Camera-type eye (tissue), 1 donor: Measurements from ENCODE around the gene C16orf86.

- RAMPAGE, long total RNA: no peak
Measured at GRCh38 chr16:66948045-66949394, 12.5 kb upstream of the CES3 start.

- RAMPAGE, long total RNA: no peak
Measured at GRCh38 chr16:67115496-67116290, 6.0 kb downstream of the PHAF1 start.

DNA sequence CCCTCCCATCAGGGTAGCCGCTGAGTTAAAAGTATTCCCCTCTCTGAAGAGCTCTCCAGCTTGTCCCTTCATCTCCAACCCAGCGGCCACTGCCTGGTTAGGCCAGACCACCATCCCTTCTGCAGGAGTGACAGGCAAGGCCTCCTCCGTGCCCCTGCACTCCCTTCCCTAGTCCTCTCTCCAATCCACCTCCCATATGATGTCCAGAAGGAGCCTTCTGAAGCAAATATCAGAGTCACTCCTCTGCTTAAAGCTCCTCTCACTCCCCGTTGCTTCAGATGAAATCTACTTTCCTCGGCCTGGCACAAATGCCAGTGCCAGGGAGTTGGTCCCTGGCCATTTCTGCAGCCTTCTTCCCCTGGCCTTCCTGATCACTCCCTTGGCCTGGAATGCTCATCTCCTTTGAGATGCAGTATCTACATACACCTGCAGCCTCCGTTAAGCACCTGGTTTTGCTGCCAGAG is 6.3 kb downstream of the MATCAP1 start:
- RAMPAGE, long total RNA: no peak

- RAMPAGE, long total RNA: no peak
Measured at GRCh38 chr16:67207341-67208279, 8.7 kb downstream of the ELMO3 start.

DNA sequence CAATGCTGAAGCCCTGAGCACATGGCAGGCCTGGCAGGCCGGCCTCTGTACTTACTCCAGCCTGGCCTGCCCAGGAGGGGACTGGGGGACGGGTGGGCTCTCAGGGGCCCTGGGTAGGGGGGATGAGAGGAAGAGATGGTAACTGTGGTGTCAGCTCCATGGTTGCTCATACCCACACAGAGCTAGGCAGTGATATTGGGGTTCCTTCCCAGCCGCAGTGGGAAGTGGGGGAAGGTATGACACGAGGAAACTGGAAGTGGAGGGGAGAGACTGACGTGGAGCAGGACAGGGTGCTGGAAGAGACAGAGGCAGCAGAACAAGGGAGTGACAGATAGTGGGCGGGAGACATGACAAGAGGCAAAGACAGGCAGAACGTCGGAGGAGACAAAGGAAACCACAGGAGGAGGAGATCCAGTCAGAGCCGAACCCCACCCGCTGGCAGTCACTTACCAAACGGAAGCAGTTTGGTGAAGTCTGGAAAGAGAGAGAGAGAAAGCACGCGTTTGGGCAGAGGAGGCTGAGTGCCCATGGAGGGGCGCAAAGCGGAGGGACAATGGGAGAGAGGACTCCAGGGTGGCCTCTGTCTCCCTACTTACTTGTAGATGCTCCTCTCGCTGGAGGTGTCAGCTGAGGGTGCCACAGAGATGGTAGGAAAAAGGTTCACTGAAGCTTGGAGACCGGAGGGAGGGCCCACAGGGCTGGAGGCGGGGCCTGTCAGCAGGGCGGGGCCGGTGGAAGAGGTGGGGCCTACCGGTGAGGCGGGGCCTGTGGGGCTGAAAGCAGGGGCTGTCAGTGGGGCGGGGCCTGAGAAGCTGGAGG is 9.2 kb downstream of the TMEM208 start:
- RAMPAGE, long total RNA: no peak

DNA sequence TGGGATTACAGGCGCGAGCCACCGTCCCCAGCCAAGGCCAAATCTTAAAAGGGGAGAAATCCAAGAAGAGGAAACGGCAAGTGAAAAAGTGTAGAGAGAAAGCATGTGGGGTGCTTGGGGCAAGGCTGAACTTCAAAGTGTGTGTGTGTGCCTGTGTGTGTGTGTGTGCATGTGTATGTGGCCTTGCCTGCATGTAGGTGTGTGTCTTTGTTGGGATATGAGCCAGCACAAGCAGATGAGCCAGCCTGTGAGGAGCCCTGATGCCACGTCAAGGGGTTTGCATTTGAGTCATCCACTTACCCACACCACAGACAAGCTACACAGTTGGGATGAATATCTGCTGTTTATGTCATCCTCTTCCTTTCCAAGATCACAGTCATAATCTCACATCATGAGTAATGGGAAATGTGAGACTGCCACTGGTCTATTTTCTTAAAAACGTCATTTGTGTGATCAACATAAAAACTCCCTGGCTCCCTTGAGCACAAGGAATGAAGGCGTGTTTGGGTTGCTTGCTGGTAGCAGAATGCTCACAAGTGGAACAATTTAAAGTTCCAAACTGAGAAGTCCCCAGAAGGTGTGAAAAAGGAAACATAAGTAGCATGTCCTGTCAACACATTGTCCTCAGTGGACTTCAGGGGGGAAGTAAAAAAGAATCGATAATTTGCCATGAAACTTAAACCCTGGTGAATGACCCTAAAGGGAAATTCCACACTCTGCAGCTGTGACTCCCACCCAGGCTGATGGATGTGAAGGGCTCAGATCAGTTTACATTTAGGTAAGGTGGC is 14.8 kb downstream of the KCTD19 start:
- RAMPAGE, long total RNA: no peak

DNA sequence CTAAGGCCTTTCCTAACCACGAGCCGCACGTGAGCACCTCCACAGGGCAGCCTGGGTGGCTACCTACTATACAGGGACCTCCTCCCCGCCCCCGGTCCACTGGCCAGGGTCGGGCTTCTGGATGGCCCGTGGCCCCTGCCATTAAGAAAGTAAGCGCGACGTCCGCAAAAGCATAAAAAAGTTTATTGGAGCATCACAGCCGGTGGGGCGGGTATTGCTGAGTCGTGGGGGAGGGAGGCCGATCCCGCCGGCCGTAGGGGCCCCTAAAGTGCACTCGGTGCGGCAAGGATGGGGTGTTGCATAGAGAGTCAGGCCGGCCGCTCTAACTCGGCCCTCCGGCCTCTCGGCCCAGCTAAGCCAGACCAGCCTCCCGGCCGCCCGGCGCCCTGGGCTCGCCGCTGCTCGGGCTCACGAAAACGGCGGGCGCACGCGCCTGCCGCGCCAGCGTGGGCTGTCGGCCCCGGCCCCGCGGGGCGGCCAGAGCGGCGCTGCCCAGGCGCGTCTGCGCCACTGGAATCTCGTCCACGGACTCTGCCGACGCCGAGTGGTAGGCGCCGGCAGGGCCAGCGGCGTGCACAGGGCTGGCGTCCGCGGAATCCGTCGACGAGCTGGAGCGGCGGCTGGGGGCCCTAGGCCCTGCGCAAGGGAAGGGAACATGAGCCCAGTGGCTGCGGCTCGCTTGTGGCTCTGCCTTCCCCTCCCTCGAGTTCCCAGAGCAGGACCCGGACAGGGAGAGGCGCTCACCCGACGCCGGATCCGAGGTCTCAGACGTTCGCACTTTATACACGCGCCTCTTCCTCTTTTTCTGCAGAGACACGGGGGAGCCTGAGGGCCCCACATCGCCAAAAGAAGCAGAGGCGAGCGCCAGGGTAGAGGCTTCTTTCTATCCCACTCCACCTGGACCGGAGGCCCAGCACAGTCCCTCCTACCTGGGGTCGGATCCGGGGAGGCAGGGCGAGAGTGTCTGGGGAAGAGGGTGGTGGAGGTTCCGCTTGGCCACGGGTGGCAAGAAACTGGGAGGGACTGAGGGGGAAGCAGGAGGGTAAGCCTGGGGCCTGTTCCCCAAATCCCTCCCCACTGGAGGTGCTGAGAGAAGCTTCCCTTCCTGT is 1.3 kb upstream of the TPPP3 start:
- RAMPAGE, long total RNA: no peak

DNA sequence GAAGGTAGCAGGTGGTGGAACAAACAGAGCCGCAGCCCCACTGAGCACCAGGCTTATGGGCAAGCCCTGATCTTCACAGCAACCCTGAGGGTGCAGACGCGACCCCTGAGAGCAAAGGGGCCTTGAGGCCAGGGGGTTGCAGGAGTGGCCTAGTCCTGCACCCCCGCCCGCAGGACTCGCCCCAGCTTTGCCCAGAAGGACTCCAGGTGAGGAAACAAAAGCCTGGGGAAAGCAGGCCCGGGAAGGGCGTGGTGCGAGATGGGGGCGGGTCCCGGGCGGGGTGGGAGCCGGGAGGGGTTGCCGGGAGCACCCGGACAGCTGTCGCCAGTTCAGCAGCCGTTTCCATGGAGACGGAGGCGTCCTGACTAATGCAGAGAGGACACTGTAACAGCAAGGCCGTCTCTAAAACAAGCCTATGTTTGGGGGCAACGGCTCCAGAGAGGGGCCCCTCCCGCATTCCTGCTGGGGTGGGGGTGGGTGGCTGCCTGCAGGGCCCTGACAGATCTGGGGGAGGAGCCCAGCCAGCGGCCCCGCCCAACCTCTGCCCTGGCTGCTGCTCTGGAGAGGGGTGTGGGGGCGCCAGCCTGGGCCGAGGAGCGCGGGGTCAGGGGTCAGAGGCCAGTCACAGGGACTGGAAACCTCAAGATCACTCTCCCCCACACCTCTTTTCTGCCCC is 2.9 kb upstream of the TPPP3 start:
- RAMPAGE, long total RNA: no peak

GRCh38 chr16:67404581-67405231 is 11.4 kb upstream of the TPPP3 start:
- RAMPAGE, long total RNA: no peak

DNA sequence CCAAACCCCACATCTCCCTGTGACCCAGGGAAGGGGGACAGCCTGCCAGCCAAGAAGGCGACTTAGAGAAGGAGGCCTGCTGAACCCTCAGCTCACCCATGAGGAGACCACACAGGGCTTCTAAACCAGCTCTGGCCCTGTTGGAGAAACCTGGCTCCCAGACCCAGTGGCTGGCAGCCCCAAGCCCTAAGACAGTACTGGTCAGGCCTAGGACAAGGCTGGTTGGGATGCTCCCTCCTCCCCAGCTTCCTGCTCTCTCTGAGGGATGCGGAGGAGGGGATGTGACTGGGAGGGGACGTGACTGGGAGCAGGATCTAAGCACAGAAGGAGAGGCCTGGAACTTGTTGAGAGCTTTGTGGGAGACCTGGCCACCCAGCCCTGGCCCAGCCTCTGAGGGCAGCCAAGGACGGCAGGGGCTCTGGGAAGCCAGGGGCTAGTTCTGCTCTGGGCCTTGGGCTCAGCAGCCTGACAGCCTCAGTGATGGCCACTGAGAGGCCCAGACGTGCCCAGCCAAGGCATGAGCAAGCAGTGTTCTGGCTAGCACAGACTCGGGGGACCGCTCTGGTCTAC is 22.9 kb downstream of the ATP6V0D1 start:
- RAMPAGE, long total RNA: no peak

DNA sequence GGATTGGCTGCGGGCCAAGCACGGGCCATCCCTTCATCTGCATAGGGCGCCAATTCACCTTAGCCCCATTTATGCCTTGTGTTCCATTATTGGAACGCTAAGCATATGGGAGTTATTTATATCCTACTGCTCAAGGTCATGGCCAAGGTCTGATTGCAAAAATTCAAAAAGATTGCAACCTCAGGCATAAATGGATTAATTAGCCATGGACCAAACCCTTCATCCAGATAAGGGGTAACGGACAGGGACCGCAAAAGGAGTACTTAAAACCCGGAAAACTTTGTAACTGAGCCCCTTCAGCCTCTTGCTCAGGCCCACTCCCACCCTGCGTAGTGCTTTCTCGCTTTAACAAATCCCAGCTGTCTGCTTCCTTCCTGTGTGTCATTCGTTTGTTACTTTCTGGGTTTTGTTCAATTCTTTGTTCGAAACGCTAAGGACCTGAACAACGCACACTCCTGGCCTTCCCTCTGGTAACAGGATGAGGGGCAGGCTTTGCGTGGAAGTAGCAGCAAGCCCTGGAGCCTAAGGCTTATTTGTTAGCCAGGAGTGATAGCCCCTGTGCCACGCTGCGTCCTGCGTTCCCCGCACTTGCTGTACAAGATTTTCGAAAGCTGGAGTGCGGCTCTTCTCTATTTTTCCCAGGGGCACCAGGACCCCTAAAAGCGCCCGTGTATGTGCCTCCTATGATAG is 952 bp upstream of the ATP6V0D1 start:
- RAMPAGE, long total RNA: no peak

- RAMPAGE, long total RNA: no peak
Measured at GRCh38 chr16:67486697-67487093, 3.3 kb upstream of the AGRP start.

GRCh38 chr16:67517587-67518427 is 10.8 kb upstream of the RIPOR1 start:
- RAMPAGE, long total RNA: no peak

GRCh38 chr16:67520971-67521848 is 7.4 kb upstream of the RIPOR1 start:
- RAMPAGE, long total RNA: no peak

GRCh38 chr16:67561027-67561851 is 1.1 kb upstream of the CTCF start:
- RAMPAGE, long total RNA: no peak

- RAMPAGE, long total RNA: no peak
Measured at GRCh38 chr16:67659484-67660074, 481 bp downstream of the ACD start.

GRCh38 chr16:67666580-67667624 is at the start of gene C16orf86:
Gene C16orf86, plus strand, starts transcription at chr16:67666814.
- RAMPAGE, long total RNA: start-site peak on the plus strand at chr16:67666814-67666862, 17 reads

GRCh38 chr16:67729790-67730345 is 10.8 kb upstream of the GFOD2 start:
- RAMPAGE, long total RNA: no peak

DNA sequence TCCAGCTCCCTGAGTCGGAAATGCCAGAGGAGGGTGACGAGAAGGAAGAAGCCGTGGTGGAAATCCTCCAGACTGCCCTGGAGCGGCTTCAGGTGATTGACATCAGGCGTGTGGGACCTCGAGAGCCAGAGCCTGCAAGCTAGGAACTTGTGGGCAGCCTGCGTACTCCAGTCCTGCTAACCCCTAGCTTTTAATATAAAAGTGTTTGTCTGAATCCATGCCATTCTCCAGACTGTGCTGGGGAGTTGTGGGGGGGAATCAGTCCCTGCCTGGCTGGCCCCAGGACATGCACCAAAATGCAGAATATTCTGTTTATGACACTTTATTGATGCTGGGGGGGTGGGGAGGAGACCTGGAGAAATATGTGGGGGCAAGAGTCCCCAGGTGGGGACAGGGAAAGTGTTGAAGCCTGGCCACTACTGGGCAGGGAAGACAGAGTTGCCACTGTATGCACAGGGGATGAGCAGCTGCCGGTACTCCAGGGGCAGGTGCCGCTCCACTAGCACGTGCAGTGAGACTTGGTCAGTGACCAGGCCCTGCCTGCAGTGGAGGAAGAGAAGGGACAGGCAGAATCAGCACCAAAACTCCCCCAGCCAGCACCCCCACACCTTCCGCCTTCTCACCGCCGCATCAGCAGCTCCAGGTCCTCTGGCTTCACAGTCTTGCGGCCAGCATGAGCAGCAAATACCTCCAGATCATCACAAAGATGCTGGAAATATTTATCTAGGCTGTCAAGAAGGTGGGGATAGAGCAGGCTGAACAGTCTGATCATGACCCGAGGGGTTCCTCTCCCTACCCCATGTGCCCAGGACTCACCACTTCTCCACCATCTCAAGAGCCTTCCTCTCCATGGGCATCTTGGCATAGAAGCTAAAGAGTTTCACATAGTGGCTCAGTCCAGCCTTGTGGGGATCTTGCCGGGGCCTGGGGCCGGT is 14.0 kb upstream of the THAP11 start:
- RAMPAGE, long total RNA: no peak

- RAMPAGE, long total RNA: no peak
Measured at GRCh38 chr16:67832802-67833663, 9.1 kb upstream of the THAP11 start.